A172 (cell line): ENCODE measurements around a stretch of chr9.

DNA sequence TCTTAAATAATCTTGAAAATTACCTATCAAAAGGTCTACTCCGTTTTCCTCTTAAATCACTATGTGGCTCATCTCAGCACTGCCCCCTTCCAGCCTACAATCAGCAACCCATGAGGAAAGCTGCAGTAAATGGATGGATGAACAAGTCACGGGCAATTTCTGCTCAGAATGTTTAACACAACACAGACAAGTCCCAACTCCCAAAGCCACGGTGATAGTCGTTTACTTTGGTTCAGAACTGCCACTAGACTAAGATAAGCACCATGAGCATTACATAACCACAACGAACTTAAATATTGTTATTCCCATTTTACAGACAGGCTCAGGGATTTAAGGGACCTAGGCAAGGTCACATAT is 2.0 kb upstream of the SMIM27 start:
- RAMPAGE, long total RNA = no peak

- RAMPAGE, long total RNA = no peak
Measured at GRCh38 chr9:32572197-32573010, 555 bp downstream of the NDUFB6 start.

DNA sequence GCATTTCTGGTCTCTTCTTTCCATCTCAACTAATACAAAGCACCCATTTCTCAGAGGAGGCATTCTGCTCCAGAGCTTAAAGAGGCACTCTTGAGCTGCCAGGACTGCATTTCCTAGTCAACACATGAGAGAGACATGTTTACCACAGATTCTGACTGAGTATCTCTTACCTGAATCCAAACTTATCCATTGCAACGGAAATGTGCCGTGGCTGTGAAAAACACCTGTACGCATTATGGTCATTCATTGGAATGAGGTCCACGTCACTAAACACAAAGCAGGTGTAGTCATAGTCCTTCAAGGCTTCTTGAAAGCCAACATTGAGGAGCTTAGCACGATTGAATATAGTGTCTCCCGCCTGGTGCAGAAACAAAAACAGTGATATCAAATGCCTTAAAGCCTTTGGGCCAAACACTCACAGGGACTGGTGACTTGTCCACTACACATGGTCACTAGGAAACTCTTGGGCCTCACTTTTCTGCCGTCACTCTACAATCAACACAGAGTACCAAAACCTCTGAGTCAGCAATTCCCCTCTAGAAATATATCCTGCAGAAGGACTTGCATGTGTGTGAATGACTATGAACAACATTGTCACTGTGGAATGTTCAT is 43.9 kb upstream of the SMU1 start:
- RAMPAGE, long total RNA = no peak

DNA sequence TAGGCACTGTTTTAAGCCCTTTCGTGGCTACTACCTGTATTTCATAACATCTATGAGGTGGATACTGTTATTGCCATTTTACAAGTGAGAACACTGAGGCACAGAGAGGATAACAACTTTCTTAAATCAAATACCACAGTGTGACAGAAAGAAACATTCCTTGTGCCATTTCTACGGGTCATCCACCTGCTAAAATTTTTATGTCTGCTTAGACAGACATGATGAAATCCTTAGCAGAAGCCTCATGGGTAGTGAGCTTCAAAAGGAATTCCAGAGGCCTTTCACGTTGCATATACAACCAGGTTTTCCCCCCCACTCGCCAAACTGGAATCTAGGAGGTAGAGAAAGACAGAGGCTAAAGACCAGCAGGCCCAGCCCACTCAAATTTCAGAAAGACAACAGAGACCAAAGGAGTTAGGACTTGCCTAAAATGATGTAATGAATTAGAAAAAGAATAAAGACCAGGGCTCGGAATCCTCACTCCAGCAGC is 9.3 kb downstream of the B4GALT1 start:
- RAMPAGE, long total RNA = no peak

GRCh38 chr9:33167909-33168335 is 786 bp upstream of the B4GALT1 start:
- RAMPAGE, long total RNA = no peak

DNA sequence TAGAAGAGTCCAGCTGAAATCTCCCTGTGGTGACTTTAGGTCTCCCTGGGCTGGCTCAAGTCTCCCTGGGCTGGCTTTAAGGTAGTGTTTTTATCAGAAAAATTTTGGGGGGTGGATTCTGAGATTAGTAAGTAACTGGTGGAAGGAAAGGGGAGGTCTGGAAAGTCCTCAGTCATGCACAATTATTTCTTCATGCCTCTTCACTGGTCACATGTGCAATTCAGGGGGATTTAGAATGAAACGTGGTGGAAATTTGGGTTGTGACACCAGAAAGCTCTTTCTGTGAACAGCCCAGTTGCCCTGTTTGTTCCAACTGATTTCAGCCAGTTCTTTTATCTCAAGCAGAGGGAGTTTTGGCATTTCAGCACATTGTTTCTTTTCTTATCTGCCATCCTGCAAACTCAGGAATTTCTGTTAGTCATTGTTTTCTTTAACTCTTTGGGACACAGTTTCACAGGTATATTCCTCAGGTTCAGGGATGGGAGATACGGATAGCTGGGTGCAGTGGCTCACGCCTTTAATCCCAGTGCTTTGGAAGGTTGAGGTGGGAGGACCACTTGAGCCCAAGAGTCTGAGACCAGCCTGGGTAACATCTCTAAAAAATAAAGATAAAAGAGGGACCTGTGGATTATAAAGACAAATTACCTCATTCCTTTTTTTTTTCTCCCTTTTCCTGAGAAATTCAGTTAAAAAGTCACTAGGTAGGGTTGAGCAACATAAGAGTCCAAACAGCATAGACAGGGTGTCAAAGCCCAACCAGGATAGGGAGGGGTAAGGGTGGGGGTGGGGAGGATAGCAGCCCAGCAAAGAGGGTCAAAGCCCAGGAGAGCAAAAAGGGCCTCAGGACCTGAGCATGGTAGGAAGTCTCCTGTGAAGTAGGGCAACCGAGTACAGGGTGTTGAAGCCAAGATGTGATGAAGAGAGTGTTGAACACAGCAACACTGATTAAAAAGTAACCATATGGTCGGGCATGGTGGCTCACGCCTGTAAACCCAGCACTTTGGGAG is 5.3 kb upstream of the B4GALT1 start:
- RAMPAGE, long total RNA = no peak

- RAMPAGE, long total RNA = no peak
Measured at GRCh38 chr9:33198070-33198604, 31.0 kb upstream of the B4GALT1 start.

DNA sequence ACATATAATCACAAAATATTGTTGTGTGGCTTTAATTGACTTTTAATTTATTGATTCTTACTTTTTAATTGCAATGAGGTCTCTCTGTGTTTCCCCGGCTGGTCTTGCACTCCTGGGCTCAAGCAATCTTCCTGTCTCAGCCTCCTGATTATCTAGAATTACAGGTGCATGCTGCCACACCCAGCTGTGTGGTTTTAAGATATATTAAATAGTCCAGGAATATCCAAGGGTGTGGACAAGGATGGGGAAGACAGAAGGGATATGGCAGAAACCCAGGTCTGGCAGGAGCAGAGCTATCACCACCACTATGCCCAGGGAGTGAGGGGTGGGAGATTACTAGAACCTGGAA is 30.9 kb upstream of the SPINK4 start:
- RAMPAGE, long total RNA = no peak

DNA sequence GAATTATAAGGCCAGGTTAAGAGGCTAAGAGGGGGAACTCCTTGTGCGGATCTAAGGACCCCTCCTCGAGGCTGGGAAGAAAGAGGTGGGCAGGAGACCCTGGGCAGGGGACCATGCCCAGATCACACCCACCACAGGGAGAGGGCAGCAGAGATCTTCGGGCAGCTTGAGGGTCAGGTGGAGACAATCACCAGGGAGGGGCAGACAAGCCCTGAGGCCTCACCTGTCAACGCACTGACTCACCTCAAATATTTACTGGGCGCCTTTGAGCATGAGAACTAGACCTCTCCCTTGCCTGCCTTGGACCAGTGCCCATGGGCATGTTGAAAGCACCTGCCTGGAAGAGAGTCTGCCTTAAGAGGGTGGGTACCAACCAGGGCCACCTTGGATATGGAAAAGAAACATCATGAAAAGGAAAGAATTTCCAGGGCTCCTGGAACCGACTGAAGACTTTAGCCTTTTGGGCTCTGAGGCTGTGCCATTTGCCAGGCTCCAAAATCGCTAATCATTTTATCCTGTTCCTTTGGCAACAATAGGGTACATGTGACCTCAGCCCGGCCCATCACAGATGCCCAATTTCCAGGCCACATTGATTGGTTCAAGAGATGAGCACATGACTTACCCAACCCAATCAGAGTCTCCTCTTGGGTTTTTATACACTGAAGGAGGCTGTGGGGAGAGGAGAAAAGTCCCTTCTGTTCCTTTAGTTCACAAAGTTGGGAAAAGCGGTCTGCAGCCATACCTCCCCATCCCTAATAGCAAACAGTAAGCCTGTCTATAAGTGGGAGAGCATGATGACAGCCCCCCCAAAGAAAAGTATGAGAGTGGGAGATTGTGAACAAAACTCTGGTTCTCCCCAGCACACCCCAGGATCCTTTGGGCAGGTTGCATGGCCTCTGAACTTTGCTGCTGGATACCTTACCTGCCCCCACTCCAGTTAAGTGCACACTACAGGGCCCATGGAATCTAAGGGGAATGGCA is 10.3 kb upstream of the SPINK4 start:
- RAMPAGE, long total RNA = no peak

DNA sequence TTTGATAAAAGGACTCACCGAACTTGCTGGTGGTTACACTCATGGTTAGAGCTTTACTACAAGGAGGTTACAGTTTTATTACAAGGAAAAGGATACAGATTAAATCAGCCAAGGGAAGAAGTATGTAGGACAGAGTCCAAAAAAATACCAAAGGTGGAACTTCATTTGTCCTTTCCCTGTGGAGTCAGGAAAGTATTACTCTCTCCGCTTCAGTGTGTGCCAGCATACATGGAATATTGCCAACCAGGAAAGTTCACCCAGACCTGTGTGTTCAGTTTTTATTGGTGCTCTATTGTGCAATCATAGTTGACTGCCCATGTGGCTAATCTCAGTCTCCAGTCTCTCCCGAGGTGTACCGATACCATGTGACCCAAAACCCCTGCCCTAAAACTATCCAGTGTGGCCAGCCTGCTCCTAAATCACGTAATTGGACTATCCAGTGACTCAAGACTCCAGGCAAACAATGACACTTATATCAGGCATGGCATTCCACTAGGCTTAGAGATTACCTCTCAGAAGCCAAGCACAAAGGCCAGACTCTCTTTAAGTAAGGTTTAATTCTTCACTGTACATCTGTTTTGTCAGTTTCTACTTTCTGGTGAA is 38.8 kb downstream of the NFX1 start:
- RAMPAGE, long total RNA = no peak

GRCh38 chr9:33350345-33350748 is 52.0 kb downstream of the AQP7 start:
- RAMPAGE, long total RNA = no peak

- RAMPAGE, long total RNA = no peak
Measured at GRCh38 chr9:33393567-33394548, 8.5 kb downstream of the AQP7 start.

DNA sequence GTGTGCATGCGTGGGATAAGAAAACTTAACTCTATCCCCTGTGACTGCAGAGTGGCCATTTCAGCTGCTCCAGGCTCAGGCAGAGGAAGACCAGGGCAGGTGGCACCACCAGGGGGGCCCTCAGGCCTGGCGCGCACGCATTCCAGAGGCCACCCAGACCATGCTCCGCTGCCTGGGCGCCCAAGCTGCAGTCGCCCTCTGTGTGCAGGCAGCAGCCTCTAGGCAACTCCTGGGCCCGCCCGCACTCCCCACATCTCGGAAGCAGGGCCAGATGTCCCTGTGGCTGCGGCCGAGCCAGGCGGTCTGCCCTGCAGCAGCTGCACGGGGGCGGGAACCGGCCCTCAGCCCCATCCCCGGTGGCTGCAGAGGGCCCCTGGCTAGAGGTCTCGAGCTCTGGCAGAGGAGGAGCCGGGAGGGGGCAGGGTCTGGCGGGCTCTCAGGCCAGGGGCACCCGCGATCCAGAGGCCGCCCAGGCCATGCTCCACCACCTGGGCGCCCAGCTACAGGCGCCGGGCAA is 626 bp upstream of the ANKRD18B start:
- RAMPAGE, long total RNA = no peak

- RAMPAGE, long total RNA = no peak
Measured at GRCh38 chr9:33739517-33739889, 55.9 kb upstream of the PRSS3 start.

- RAMPAGE, long total RNA = no peak
Measured at GRCh38 chr9:33819992-33820373, 3.0 kb downstream of the UBE2R2 start.

DNA sequence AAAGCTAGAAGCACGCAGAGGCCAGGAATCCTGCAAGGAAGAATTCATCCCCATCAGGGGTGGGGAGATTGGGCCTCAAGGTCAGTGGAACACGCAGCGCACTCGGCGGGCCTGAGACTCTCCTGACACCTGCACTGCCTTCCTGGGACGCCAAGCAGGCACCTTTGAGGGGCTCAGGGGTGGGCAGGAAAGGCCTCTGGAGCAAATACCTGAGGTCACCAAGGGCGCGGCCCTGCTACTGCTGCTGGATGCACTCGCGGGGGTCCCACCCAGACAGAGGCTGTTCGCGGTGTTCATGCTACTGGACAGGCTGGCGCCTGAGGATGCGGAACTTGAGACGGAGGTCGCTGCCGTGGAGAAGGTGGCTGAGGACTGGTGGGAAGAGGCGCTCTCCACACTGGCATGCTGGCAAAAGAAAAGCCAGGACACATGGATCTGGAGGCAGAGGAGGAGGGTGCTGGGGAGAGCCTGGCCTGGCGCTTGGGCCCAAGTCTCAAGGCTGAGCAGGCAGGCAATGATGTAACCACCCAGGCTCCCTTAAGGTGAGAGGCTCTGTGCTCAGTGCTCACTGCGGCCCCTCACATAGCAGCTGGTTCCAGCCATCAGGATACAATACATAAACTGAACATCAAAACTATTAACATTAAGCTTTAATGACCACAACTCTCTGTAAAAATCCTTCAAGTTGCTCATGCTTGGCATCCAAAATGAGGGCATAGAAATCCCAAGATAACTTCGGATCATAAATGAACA is 110.8 kb downstream of the UBE2R2 start:
- RAMPAGE, long total RNA = no peak

DNA sequence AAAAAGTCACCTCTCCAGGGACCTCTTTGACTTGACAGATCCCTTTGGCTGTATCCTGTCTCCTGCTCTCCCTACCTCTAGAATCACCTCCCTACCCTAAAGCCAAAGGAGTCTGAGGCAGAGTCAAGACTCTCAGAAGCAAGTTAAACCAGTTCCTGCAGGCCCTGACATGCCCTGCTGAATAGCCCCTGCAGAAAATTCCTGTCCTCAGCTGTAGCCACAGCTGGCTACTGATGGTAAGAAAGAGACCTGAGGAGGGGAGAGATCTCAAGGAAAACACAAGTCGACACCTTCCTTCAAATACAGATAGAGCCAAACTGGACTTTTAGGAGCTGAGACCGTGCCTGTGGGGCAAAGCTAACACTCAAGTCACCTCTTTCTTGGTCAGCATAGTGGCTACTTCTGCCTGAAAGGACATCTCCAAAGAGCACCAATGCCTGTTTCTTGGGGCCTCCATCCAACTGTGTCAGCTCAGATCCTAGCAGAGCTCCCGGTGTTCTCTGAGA is 23.8 kb upstream of the UBAP2 start:
- RAMPAGE, long total RNA = no peak

GRCh38 chr9:34073043-34073614 is 24.4 kb upstream of the UBAP2 start:
- RAMPAGE, long total RNA = no peak

GRCh38 chr9:34086959-34087507 is 38.3 kb upstream of the UBAP2 start:
- RAMPAGE, long total RNA = no peak

DNA sequence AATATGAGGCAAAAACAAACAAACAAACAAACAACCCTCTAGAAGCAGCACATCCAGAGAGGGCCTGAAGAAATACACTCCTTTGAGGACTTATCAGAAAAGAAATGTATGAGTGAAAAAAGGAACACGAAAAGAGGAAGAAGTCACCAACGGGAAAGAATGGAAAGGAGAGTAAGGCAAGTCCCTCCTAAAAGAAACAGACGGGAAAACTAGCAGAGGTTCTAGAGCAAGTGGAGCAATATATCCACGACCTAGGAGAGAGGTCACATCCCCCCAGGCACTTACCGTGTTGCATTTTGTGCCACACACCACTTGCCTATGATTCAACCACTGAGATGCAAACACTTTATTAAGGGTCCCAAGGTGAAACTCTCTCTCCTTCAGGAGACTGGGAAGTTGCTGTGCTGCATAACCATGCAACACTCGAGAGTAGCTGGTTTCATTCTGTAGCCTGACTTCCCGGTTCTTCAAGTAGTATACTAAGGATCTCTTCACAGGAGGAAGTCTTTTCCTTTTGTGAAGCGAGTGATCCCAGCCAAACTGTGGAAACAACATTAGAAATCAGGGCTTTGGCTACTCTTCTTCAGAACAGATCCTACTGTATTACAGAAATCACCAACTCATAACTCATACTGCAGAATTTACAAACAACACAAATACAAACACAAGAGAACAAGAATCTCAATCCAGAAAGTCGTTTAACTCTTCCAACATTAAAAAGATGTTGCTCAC is 1.6 kb downstream of the DCAF12 start:
- RAMPAGE, long total RNA = no peak